GM12891 (cell line): ENCODE measurements around a stretch of chr14.

- RRBS: no CpG with 5 or more reads among the region's 6 CpGs
These were observed 16.1 kb downstream of the PRIMA1 start for GRCh38 chr14:93772104-93772676.

- RRBS: no CpG with 5 or more reads among the region's 6 CpGs
These were observed 32.1 kb upstream of the FAM181A start for GRCh38 chr14:93895095-93895414.

DNA sequence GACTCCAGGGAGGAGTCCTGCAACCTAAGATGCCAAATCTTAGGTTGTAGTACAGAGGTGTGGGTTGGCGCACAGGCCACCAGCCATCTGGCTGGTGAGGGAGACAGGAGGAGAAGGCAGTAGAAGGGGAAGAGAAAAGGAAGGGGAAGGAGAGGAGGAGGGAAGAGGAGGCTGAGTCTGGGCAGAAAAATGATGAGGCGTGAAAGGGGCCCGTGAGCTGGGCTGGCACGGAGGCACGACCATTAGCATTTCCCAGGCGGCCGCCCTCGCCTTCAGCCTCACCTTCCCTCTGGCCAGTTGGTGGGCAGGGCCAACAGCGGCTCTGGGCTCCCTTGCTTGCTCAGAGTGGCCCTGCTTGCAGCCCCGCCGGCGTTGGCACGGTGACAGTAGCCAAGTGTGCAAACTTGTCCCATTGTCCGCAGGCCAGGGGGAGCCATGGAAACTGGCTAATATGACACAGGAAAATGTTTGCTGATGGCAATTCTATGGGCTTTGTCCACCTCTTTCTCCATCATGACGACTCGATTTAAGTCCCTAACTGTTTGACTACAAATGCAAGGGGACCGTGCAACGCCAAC is 1.1 kb upstream of the FAM181A start:
- RRBS: no CpG with 5 or more reads among the region's 18 CpGs

DNA sequence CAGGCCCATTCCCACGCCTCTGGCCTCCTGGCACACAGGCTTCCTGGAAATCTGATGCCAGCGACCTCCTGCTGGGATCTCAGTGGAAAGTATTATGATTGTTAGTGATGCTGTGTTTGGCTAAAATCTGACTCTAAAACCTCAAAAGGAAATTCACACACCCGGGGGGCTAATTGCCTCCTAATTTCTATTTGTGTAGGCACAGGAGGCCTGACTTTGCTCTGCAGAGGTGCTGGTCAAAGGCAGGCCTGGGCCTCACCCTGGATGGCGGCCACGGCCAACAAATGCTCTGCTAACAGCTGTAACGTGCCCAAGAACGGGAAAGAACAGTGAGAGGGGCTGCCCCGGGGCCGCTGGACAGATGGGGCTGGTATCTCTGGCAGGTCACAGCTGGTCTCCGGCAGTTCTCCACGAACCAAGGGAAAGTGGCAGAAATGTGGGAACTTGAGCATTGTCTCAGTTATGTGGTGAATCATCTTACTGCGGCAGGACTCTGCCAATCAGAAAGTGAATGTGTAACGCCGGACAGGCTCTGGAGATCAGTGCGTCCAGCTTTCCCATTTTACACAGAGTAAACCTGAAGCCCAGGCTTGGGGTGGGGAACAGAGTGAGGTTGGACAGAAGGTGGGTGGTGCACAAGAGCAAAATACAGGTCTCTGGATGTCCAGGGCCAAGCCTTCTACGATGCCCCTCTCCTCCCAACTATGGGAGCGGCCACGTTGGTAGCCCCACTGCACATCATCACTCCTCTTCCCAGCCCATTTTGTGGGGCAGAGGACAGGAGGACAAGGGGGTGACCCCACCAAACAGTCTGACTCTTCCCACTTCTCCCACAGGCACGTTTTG is 14.4 kb downstream of the FAM181A start:
- RRBS: 82% methylated on average over 3 of the region's 19 CpGs

DNA sequence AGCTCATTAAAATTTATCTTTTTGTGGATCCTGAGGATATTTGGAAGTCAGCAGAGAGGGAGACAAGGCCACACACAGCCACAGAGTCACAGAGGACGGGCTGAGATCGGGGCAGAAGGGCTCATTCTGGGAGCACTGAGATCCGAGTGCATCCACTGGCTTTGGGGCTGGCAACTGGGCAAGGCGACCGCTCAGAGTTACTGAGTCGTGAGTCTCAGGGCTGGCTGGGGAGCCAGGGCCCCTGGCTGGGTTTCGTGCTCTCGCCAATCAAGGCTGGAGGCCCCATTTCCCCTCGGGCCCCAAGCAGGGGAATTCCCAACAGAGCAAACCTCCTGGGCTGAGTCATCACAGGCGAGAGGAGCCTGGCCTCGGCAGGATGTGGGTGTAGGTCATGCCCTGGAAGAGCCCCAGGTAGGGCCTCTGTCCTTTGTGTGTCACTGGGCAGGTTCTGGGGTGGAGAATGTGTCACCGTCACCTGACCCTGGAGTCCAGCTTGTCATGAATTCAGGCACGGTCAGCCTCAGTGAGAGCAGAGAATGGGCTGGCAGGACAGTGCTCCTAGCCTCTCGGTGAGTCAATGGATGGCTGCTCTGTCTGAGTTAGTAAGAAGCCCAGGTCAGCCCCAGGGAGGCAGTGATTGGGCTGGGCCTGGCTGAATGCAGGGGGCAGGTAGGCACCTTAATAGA is 17.0 kb downstream of the ASB2 start:
- RRBS: no CpG with 5 or more reads among the region's 14 CpGs

GRCh38 chr14:93969490-93969791 is 6.9 kb downstream of the ASB2 start:
- RRBS: no CpG with 5 or more reads among the region's 2 CpGs

- RRBS: no CpG with 5 or more reads among the region's 5 CpGs
These were observed 679 bp upstream of the ASB2 start for GRCh38 chr14:93976951-93977547.

DNA sequence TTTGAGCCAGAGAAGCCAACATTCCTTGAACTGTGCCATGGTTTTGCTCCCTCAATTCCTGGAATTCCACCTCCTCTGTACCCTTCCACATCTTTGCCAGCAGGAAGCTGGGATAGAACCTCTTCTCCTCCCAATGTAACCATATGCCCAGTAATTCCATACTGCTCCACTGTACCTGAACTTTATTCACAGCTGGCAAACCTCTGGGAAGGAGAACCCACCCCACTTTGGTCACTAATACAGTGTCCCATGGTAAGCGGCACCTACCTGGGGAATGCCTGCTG is 26.8 kb downstream of the DDX24 start:
- RRBS: no CpG with 5 or more reads among the region's 1 CpG

GRCh38 chr14:94109185-94109784 is 20.1 kb downstream of the IFI27L2 start:
- RRBS: 96% methylated on average over 1 of the region's 8 CpGs

DNA sequence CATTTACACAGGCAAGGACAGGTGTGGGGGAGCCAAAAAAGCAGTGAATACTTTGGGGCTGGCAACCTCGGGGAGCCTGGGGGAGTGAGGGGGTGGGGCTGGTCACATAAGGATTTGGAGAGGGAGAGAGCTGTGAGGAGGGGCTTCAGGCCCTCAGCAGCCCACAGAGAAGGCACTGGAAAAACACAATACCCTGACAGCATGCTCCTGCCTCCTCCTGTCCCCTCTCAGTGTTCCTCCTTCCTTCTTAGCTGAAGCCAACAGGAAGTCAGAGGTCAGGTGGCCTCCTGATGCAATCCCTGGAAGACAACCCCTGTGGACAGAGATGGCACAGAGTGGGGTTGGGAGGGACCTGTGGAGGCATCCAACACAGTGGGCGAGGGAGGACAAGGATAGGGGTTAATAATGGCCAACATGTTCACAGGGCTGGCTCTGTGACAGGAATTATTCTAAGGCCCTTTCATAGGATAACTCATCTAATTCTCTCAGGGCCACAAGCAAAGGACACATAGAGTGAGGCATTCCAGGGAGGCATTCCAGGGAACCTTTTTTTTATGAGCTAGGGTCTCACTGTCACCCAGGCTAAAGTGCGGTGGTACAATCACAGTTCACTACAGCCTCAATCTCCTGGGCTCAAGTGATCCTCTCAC is 15.4 kb upstream of the IFI27L2 start:
- RRBS: no CpG with 5 or more reads among the region's 3 CpGs

- RRBS: no CpG with 5 or more reads among the region's 14 CpGs
These were observed 3.0 kb downstream of the SERPINA6 start for GRCh38 chr14:94319666-94320919.

GRCh38 chr14:94384793-94385383 is 3.5 kb downstream of the SERPINA1 start:
- RRBS: no CpG with 5 or more reads among the region's 3 CpGs

- RRBS: 76% methylated on average over 2 of the region's 12 CpGs
These were observed 18.9 kb upstream of the SERPINA4 start for GRCh38 chr14:94542281-94542866.

DNA sequence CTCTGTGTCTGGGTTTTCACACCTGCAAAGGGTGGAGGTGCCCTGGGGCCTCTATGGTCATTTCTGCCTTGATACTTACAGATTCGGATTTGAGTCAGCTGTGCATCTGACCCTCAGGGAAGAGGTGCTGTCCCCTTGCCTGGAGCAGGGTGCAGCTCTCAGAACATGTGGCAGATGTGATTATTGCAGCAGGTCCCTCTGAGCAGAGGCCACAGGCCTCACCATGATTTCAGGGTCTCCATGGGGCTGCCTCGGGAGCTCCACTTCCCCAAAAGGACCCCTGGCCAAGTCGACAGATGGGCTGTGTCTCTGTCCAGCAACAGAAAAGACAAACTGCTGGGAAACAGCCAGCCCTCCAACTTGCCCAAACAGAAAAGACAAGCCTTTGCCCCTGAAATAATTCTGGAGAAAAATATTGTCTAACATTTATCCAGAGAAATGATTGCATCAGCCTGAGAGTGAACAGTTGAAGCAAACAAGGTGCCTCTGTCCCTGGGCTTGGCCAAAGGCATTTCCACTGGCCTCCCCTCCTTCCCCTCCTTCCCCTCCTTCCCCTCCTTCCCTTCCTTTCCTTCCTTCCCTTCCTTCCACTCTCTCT is 543 bp downstream of the SERPINA3 start:
- RRBS: no CpG with 5 or more reads among the region's 3 CpGs

GRCh38 chr14:95185157-95185957 is 28.0 kb upstream of the DICER1 start:
- RRBS: no CpG with 5 or more reads among the region's 14 CpGs

DNA sequence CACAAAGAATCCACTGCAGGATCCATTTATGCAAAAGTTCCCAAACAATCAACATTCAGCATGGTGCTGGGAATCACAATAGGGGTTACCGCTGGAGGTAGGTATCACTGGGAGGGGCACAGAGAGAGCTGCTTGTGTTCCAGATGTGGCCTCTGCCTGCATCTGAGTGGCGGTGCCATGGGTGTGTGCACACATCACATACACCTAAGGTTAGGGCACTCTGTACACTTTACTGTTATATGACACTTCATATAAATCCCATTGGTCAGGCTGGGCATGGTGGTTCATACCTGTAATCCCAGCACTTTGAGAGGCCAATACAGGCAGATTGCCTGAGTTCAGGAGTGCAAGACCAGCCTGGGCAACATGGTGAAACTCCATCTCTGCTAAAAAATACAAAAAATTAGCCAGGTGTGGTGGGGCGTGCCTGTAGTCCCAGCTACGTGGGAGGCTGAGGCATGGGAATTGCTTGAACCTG is 30.7 kb downstream of the CLMN start:
- RRBS: no CpG with 5 or more reads among the region's 4 CpGs

DNA sequence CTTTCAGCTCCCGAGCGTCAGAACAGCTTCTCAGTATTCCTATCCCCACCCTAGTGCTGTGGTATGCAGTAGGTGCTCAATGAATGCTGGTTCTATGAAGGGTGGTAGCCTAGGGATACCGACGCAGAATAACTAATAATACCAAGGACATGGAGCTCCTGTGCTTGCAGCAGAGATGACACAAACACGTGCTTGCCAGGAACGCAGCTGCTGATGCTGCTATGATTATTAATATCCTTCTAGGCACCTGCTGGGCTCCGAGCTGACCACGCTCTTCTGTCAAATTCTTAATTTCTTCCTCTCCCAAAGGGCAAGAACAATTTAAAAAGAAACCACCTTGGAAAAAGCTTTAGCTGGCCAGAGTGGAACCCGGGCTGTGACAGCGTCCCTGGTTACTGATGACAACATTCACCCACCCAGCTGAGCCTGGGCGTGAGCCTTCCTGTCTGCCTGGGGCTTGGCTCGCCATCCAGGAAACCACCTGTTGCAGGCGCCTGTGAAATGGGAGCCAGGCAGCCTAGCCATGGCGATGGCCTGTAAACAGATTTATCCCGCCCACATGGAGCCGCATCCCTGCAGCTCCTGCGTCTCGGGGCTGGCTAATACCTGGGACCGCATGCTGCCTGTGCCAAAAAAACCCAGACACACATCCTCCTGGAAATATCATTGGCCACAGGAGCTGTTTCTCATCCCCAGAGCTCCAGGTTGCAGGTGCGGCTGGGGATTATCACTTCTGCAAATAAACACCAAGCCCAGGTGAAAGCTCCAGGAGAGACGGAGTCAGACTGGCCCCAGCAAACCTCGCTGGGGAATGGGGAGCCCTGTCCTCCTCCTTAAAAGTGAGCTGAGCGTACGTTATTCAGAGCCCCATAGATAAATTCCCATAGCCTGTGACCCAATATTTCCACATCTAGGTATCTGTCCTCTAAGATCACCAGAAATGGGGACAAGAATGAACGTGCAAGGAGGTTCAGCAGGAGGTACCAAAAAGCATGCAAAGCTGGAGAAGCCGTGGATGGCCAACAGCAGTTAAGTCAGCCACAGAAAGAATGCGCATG is 28.6 kb downstream of the CLMN start:
- RRBS: no CpG with 5 or more reads among the region's 27 CpGs

DNA sequence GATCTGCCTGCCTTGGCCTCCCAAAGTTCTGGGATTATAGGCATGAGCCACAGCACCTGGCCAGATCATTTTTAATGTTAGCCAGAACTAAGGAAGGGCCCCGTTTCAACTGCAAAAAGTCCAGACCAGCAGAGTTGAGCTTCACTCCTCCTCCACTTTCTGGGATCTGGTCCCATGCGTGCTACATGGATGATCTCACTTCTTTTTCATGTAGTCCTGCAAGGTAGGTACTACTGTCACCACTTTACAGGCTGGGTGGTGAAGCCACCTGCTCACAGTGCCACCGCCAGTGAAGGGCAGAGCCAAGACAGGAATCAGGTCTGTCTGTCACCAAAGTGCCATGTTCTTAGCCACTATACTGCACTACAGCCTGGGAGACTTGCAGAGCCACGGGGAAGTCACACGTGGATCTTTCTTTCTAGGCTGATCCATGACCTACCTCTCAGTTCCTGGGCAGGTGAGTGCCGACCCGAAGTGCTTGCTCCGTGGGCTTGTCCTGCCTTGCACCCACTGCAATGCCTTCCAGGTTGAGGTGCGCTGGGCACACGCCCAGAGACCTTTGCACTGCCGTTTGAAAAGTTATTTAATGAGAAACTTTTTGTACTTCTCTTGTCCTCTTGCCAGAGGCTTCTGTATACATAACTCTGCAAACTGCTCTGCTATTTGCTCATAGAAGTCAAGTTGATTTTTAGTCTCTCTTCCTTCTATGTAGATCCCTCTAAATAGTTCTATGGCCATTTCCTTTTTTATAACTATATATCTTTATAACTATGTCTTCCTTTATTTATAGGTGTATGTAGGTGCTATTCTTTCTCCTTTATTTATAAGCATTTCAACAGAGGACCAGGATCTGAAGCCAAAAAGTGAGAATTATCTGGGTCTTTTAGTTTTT is 19.7 kb upstream of the CLMN start:
- RRBS: no CpG with 5 or more reads among the region's 11 CpGs

DNA sequence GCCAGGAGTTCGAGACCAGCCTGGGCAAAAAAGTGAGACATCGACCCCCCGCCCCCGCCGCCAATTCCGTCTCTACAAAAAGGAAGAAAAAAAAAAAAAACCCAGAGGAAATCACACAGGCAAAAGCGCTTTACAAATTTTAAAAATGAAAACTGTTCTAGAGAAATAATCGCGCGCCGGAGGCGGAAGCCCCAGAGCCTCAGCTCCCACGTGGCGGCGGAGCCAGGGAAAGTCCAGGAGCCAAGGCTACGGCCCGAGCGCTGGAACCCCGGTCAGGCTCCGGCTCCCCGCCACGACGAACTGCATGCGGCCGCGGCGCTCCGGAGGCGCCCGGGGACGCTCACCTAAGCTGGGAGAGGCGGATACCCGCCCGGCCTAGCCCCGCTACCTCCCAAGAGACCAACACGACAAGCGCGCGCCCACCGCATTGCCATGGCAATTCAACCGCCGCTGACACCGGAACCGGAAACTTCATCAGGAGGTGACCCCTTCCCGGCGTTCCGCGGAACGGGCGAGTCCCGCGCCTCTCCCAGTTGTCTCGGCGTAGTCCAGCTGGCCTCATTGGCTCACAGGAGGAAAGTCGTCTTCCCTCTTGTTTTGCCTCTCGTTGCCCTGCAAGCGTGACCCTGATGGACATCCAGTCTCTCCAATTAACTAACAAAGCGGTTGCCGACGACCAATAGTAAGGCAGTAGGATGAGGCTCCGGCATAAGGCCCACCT is 520 bp upstream of the GLRX5 start:
- RRBS: 2% methylated on average over 23 of the region's 61 CpGs

GRCh38 chr14:95664389-95664948 is 21.8 kb upstream of the TCL1B start:
- RRBS: no CpG with 5 or more reads among the region's 9 CpGs